Myometrial cell (primary cell): ENCODE measurements around the genes ATP2A1 and SPNS1.

DNA sequence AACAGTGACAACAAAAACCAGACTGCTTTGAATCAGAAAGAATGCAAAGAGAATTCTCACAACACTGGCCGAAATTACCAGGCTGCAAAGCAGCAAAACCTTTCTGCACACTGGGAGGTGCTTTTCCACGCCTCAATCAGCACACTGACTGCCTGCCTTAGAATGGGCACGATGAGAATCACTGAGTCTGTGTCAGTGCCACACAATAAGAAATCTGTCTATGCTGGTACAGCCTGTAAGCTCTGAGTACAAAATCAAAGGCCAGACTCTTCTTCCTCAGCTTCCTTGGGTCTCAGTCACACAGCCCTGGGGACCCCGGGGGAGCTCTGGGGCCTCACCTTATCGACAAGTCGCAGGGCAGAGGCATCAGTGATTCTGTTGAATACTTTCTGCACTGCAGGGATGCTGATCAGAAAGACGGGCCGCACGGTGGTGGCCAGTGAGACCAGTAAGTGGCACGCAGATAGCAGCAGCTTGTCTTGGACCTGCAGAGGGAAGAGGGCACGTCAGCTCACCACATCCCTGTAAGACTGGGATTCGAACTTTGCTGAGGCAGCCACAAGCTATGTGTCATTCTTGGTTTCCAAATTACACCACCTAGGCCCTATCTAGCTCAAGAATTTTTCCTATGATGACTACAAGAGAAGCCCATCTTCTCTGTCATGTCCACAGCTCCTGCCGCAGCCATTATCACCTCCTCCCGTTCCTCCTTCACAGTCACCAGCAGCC, 49.2 kb upstream of the GSG1L start:
- RAMPAGE, long total RNA = no peak

GRCh38 chr16:28131866-28132667, 68.6 kb upstream of the GSG1L start:
- RAMPAGE, long total RNA = no peak

DNA sequence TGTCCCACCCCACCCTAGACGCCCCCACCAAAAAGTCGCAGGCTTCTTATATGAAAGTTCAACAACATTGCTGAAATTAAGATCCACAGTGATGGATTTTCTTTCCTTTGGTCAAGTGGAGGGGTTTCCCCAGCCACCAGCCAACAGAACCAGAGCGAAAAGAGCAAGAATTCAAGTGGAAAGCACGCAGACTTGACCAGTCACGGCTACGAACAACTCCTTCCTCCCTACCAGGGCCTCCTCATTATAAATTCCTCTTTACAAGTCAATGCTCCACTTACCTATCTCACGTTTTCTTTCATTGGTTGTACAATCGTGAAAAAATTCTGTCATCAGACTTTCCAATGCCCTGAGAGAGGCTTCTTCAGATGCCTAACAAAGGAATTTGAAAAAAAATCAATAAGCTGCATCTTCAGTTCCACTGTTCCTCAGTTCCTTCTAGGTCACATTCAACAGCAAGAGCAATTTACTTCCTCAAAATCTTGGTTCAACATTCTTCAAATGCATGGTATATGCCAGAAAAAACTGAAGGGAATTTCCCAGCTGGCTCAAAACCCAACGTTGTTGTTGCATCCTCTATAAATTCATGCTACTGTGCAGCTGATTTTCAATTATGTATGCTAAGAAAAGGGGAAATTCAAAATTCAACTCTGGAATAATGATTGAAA, 31.0 kb downstream of the XPO6 start:
- RAMPAGE, long total RNA = no peak

- RAMPAGE, long total RNA = no peak
Observed at GRCh38 chr16:28293148-28293662, 880 bp downstream of the SBK1 start.

GRCh38 chr16:28324391-28324922, 32.1 kb downstream of the SBK1 start:
- RAMPAGE, long total RNA = no peak

GRCh38 chr16:28505068-28505400, 1.6 kb downstream of the IL27 start:
- RAMPAGE, long total RNA = no peak

- RAMPAGE, long total RNA = no peak
Observed at GRCh38 chr16:28542768-28543488, 4.2 kb upstream of the NUPR1 start.

DNA sequence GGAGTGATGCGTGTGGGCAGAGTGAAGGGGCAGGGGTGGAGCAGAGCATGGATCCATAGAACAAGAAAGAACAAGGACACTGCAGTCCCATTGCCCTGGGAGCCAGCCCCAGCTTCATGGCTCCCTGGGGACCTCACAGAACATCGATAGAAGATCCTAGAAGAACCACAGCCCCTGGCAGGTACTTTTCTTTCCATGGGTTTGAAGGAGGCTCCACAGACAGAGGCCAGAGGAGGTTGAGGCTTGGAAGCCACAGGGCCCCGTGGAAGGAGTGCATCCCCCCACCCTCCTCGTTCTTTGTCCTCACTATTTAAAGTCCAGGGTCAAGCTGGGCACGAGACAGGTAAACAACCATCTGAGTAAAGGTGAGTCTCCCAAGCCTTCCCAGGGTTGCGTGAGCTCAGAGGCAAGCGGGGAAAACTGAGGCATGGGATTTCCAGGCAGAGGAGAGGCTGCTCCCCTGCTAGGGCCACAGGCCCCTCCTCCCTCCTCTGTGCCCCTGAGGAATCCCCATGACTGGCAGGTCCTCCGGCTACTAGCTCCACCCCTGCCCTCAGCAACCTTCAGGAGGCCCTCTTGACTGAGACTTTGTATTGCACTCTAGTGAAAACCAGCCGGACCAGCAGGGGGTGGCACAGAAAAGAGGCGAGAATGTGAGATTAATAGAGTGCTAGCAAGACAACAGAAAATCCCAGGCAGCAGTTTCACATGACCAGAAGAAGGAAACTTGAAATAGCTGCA, 884 bp upstream of the SULT1A2 start:
- RAMPAGE, long total RNA = no peak

GRCh38 chr16:28610697-28611285, 947 bp upstream of the SULT1A1 start:
- RAMPAGE, long total RNA = no peak

GRCh38 chr16:28715258-28715659, 4.0 kb downstream of the EIF3C start:
- RAMPAGE, long total RNA = no peak

GRCh38 chr16:28838771-28839735, 7.1 kb downstream of the TUFM start:
- RAMPAGE, long total RNA = no peak

GRCh38 chr16:28868668-28869386, 5.2 kb downstream of the SH2B1 start:
- RAMPAGE, long total RNA = no peak

- RAMPAGE, long total RNA = no peak
Observed at GRCh38 chr16:28877757-28878748, at the start of gene ATP2A1. ATP2A1 (plus strand) TSS chr16:28878488.

DNA sequence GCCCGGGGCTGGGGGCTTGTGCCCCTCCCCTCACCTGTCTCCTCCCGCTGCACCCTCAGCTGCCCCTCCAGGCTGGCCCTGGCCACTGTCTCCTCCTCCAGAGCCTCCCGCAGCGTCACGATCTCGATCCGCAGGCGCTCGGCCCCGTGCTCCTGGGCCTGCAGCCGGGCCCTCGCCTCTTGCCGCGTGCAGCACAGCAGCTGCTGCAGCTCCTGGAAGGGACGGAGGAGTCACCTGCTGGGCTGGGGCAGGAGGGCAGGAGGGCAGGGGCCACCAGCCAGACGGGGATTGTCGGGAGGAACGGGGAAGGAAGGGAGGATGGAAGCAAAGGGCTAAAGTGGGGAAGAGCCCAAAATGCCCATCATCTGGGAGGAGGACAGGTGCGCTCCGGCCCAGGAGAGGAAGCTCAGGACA, 19.0 kb downstream of the RABEP2 start:
- RAMPAGE, long total RNA = no peak

DNA sequence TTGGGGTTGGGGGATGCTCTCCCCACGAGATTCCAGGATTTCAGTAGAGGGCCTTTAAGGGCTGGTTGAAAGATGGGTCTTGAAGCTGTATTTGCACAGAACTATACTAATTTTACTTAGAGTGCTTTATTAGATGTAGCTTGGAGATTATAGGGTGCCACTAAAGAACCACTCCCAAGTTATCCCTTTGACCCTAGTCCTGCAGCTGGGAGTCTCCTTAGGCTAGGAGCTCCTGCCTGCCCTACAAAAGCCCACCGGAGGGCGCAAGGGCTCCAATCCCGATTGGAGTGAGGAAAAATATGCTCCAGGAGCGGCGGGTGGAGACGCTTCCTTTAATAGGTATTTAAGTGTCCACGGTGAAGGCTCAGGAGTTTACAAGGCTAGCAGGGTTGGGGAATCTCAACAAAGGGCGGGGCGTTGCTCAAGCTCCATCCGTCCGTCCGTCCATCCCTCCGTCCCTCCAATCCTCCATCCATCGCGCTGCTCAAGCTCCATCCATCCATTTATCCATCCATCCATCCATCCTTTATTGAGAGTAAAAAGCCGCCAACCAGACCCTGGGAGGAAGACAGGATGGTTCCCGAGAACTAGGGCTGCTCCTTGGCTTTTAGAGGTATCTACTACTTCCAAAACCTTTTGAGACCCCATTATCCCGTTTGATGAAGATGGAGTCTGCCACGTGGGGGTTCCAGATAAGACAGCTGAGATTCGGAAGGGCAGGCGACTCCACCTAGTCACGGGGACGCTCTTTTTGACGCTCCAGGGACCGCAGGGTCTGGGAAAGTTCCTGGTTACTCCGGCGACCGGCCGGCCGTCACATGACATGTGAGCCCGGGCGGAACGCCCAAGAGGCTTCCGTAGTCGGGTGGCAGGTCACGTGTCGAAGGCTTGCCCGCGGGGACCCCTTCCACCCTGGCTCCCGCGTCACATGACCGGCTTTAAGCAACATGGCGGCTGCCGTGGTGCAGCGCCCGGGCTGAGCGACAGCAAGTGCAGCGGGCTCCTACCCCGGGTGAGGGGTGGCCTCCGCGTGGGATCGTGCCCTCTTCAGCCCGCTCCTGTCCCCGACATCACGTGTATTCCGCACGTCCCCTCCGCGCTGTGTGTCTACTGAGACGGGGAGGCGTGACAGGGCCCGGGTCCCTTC, at the start of gene SPNS1:
SPNS1 (plus strand) TSS at position 927 of the 1,147 bp plus-strand sequence.
- RAMPAGE, long total RNA = start-site peak on the plus strand centred at position 934 of the sequence, 16 bp wide, 54 and 29 reads in 2 replicates

DNA sequence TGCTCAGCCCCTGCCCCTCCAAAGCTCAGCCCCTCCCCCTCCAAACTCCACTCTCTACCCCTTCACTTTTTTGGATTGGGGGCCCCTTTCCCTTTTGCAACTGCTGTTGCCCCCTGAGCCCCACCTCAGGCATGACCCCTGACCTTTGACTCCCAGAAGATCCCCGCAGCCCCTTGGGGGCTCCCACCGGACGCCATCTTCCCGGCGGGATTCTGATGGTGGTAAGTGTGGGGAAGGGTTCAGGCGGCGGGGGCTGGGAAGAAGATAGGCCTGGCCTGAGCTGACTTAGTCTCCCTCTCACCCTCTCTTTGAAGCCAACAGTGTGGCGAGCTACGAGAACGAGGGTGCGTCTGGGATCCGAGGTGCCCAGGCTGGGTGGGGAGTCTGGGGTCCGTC, 1.4 kb downstream of the LAT start:
- RAMPAGE, long total RNA = no peak

DNA sequence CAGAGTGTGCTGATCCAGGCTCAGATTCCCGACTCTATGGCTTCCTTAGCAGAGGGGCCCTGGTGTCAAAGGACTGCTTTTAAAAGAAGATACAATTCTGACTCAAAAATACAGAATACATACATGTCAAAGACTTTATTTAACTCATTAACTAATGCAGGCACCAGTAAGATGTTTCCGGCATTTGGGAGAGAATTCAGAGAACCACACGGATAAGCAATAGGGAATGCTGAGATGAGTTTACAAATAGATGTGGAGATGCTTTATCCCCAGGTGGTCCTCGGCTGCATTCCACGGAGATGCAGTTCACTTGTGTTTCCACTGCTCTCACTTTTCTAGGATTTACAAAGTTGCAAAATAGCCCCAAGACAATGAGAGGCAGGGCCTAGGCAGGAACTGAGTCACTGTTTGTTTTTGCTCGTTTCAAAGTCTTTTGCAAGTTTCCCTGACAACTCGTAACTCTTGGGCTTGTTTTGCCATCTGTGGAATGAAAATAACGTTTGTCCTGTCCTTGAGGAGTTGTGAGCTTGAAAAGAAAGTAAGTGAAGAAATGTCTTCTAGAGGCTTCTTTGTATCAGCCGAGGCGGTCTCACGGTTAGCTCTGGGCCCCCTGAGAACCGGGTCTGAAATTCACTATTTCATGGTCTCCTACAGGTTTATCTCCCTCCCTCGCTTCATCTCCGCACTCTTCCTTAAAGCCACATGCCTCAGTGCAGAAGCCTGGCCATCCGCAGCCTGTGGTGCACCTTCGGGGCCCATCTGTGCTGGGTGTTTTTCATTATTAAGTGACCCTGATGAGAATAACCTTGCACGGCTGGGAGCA, 172.2 kb downstream of the LAT start:
- RAMPAGE, long total RNA = no peak

GRCh38 chr16:29159825-29160276, 175.0 kb downstream of the LAT start:
- RAMPAGE, long total RNA = no peak

DNA sequence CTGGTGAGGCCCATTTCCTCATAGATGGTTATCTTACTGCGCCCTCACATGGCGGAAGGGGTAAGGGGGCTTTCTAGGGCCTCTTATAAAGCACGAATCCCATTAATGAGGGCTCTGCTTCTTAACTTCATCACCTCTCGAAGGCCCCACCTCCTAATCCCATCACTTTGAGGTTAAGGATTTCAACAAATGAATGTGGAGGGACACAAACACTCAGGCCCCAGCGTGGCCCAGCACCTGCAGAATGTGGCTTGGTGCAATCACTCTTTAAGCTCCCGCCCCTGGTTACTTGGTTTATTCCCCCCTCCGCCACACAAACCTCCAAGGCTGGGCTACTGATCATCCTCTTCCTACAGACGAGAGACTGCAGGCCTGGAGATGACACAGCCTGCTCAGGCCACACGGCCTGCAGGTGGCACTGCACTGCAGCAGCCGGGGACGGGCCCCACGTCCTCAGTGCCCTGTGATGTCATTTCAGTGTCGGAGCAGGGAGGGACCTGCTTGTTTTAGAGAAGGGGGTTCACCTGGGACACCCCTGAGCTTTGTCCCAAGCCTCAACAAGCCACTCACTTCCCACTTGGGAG, 178.6 kb downstream of the NPIPB11 start:
- RAMPAGE, long total RNA = no peak

DNA sequence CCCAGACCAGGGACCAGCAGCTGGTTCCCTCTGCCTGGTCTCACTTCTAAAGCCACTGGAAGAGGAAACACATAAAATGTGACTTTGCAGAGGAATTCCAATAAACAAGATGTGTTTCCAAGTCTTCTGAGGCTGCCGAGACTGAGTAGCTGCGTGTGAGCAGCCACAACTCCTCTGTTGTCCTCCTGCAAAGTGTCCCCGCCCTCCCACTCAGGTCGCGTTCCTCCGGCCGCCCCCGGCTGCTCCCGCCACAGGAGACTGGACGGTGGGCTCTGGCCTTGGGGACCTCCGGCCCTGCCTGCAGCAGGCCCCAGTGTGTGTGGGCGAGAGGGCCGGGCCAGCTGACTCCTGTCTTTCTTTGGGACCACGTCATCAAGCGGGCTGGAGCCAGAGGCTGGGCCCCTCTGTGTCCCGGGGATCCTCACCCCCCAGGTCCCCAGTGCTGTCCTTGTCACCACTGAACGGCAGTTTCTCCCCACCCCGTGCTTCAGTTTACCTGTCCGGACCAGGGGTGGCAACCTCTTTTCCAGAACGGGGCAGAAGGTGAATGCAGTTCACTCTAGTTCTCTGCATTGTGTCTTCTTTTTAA, 175.3 kb downstream of the NPIPB11 start:
- RAMPAGE, long total RNA = no peak